CMK (cell line): Measurements from ENCODE around the gene WASF2.

DNA sequence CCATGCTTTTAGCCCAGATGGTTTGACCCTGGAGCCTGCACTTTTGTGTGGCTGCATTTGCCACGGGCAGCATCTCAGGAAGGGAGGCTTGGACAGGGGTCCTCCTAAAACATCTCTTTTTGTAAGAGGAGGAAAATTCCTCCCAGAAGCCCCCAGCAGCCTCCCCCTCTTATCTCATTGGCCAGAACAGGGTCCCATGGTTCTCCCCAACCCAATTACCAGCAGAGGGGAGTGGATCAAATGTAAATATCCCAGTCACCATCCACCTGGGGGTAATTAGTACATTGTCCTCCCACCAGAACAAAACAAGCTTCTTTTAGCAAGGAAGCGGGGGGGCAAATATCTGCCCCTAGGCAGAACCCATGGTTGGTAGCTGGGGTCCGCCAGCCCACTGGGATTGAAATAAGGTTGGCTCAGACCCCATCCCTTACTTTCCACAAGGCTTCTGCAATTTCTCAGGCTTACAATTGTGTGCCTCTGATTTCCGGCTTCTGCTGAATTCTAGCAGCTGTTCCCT, 44.8 kb upstream of the TENT5B start:
- RRBS: no CpG with 5 or more reads among the region's 4 CpGs

DNA sequence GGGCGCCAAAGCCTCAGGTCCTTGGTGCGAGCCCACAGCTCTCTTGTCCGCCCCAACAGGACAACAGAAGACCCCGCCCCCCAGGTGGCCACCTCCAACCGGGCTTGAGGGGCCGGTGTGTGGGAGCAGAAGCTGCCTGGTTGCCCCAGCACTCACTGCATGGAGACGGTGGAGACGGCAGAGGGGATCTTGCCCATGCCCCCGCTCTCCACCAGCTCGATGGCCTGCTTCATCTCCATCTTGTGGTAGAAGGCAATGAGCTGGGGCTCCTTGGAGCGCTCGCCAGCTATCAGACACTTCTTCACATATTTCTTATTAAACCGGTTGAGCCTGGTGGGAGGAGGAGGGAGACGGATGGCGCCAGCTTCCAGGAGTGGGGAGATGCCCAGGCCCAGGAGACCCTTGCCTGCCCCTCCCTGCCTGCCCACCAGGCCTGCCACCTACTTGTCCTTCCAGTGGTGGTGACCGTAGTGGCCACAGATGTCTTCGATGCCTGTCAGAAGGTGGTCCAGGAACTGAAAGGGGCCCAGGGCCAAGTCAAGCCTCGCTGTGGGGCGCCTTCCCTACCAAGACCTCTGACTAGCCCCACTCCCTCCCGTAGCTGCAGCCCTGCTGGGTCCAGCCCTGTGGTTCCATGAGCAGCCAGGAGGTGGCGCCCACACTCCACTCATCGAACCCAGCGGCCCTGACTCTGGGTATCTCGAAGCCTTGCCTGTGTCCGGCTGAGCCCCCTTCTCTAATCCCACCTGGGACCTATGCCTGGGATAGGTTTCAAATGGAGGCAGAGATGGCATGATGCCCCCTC, 52.5 kb downstream of the SLC9A1 start:
- RRBS: no CpG with 5 or more reads among the region's 25 CpGs

DNA sequence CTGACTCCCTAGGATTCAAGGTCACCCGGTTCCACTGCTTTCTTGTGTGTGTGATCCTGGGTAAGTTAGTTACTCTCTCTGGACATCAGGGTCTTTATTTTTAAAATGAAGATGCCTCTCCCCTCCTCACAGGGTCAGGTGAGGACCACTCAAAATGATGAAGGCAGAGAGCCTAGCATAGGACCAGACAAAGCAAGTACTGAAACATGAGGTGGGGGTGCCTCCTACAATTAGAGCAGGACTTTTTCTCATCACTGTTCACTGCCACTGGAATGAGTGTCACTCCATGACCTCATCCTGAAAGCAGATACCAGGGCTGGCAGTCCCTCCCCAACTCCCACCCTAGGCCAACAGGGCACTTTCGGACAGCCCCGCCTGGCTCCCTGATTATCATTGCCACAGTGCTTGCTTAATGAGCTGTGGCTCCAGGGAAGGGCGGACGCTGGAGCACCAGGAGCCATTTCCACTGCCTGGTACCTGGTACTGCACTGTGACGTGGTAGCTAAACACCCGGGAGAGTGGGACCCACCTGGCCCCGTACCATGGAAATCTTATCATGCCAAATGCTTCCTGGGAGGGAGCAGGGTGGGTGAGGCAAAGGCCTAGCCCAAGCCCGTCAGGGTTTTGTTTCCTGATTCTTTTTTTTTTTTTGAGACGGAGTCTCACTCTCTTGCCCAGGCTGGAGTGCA, 22.3 kb downstream of the SLC9A1 start:
- RRBS: no CpG with 5 or more reads among the region's 10 CpGs

- RRBS: no CpG with 5 or more reads among the region's 5 CpGs
Measured at GRCh38 chr1:27136031-27136574, 18.8 kb downstream of the SLC9A1 start.

DNA sequence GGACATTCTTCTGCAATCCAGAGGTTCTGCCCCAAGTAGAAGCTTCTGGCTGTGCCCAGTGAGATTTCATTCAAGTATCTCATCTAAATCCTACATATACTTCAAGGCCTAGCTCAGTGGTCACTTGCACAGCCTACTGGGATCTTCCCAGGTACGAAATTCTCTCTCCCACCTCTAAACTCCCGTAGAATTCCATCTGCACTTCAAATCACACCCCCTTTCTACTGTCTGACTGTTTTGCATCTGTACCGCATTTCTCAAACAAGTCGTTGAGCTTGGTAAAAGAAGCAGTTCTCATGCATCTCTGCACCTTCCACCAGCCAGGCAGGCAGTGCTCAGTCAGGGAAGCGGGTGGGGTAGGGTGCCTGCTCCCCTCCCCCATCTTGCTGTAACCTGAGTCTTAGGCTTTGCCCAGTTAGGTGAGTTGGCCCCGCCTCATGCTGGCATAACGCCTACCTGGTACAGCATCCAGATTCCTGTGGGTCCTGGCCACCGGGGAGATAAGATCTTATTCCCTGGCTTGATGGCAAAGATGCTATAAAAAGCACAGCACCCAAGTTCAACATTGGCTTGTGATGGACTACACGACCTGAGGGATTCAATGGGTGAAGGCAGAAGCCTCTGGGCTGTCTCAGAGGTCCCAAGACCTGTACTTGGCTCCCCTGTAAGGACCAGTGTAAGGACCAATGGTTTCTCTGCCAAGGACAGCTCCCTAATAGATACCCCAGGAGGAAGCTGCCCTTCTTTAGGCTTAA, 13.4 kb downstream of the SLC9A1 start:
- RRBS: no CpG with 5 or more reads among the region's 9 CpGs

GRCh38 chr1:27144246-27144884, 10.6 kb downstream of the SLC9A1 start:
- RRBS: no CpG with 5 or more reads among the region's 11 CpGs

DNA sequence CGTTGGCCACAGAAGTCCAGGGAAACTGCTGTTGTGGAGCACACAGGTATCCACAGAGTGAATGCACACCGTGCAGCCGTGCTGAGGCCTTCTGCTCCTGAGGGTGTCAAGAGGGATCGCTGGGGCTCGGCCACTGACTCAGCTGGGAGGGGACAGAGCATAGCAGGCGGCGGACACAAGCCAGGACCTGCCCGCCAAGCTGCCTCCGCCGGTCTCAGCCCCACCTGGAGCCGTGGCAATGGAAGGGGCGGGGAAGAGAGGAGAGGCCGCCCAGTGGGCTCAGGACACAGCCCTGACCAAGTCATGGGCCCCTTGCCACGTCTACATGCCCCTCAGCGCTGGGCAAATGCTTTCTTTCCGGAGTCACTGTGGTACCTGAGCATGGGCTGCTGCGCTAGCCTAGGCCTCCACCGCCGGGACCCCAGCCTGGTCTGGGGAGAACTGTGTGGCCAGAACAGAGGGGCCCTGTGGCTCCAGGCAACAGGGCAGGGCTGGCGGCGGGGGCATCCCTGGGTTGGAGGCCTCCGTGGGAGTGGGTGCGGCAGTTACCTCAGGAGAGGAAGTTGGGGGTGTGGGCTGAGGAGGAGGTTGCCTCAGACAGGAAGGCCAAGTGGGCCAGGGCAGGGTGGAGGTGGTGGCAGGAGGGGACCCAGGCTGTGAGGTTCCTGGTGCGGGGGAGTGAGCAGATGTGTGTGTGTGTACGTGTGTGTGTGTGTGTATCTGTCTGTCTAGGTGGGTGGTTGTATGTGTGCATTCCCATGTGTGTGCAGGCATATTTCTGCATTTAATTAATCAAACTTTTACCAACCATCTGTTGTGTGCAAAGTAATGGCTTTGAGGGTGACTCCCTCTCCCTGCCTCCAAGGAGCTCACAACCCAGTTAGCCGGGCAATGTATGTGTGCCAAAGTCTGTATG, 1.3 kb downstream of the SYTL1 start:
- RRBS: 8% methylated on average over 5 of the region's 26 CpGs

GRCh38 chr1:27379784-27380228, 3.3 kb downstream of the CD164L2 start:
- RRBS: no CpG with 5 or more reads among the region's 8 CpGs

DNA sequence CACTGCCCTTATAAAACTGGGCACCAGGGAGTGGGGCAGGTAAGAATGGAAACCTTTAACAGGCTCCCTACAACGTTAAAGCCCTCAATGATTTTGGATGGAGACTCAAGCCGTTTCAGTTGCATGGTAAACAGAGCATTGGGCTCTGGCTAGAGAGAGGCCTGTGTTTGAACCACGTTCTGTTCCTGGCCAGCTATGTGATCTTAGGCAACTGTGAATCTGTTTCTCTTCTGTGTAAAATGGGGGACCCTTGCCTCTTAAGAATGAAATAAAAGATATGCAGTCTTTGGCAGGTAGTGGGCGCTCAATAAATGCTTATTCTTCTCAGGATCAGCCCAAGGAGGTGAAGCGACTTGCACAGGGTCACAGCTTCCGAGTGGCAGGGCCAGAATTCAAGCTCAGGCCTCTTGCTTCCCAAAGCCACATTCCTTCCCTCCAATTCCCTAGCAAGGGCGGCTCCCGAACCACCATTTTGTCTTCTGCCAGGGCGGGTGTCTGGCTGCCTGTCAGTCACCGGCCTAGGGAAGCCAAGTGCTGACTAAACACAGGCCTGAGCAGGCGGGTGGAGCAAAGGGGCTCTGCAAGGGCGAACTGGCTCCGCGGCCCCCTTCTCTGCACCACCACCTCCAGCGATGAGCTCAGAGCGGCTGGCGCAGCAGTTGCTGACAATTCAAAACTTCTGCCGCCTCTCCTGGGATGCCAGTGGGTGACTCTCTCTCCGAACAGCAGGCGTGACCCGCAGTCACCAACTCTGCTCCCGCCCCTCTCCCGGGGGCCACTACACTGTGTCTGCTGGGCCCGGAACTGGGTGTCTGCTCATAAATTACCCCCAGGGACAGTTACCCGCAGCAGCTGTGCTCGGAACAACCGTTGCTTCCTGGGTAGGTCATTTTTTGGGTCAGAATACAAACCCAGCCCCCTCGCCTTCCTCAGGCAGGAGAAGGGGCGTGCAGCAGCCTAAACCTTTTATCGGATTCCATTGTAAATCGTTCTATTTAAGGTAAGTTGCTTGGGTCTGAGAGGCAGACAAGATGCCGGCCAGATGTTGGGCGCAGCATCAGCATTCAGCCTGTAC, 10.8 kb downstream of the GPR3 start:
- RRBS: no CpG with 5 or more reads among the region's 33 CpGs

- RRBS: under 1% methylated on average over 25 of the region's 70 CpGs
Measured at GRCh38 chr1:27489397-27490449, at the start of gene WASF2. TSS of gene WASF2 (minus strand) at chr1:27490167.

GRCh38 chr1:27528806-27529696, 39.1 kb upstream of the WASF2 start:
- RRBS: 78% methylated on average over 4 of the region's 16 CpGs

GRCh38 chr1:27544641-27545185, 54.7 kb upstream of the WASF2 start:
- RRBS: no CpG with 5 or more reads among the region's 9 CpGs

GRCh38 chr1:27554168-27554701, 49.7 kb downstream of the AHDC1 start:
- RRBS: no CpG with 5 or more reads among the region's 5 CpGs

GRCh38 chr1:27562093-27562592, 41.8 kb downstream of the AHDC1 start:
- RRBS: no CpG with 5 or more reads among the region's 19 CpGs

DNA sequence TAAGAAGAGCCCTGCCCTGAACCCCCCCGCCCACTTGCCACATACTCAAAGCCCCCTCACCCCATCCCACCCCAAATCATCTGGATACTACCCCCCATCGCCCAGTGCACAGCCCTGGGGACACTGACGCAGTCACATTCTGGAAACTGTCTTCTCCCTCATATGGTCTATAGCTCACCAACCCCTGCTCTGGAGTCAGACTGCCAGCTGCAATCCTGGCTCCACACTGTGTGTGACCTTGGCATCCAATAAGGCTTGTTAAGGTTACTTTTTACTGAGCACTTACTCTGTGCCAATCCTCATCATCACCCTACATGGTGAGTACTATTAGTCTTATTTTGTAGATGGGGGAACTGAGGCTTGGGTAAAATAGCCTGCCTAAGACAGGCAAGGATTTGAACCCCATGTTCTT, 34.9 kb downstream of the AHDC1 start:
- RRBS: no CpG with 5 or more reads among the region's 3 CpGs

DNA sequence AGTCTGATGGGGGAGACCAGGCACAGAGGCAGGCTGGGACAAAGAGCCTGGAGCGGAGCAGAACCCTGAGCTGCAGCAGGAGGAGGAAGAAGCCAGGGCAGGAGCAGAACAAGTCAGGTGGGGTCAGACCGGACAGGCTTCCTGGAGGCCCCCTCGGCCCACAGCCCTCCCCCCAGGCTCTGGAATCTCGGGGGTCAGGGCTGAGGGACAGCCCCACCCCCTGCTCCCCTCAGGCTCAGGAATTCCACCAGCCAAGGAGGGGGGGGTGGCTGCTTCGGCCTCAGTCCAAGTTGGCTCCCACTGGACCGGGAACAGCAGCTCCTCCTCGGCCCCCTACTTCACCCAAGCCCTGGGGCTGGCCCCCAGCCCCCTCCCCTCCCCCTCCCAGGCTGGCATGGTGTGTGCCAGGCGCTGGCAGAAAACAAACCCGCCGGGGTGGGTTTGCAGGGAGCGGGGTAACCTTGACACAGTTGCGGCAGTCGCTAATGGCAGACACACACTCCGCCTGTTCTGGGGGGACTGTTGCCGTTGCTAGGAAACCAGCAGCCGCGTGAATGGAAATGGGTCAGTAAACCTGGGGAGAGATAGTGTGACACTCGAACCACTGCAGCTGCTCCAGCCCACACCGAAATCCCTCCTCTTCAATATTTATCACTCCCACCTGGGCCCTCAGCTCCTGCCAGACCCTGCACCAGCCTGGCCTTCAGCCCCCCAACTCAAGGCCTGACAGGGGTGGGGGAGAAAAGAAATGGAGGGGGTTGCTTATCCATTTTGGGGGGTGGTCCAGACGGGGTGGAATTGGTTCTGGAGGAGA, 32.4 kb downstream of the AHDC1 start:
- RRBS: no CpG with 5 or more reads among the region's 20 CpGs

DNA sequence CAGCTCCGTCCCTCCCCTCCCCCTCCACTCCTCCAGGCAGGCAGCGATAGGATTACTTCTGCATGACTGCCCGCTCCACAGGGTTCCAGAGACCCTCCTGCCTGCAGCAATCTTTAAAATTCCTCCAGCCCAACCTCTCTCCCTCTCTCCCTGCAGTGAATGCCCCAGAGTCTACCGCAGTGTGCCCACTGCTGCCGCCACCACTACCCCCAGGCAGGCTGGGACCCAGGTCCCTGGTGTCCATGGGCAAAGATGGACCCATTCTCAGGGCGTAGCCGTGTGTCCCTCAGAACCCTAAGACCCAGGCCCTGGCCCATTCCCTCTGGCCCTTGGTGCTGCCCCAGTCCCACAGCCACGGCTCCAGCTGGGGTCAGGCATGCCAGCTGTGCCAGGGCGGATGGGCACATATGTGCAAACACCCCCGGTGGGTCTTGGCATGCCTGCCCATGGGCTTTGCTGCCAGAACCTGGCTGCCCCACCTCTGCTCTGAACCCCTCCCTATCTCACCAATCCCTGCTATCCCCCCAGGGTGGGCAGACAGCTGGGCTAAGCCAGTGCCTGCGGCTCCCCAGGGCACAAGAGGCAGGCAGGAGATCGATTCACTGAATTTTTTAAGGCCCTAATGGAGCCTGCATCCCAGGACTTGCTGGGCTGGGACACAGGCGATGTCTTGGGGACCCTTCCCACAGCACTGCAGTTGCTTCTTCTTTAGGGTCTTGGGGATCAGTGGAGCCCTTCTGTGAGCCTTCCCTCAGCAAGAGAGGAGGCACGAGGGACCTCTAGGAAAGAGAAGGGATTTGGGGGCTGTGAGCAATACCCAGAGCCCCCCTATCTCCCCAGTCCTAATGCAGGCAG, 10.5 kb downstream of the AHDC1 start:
- RRBS: no CpG with 5 or more reads among the region's 14 CpGs

DNA sequence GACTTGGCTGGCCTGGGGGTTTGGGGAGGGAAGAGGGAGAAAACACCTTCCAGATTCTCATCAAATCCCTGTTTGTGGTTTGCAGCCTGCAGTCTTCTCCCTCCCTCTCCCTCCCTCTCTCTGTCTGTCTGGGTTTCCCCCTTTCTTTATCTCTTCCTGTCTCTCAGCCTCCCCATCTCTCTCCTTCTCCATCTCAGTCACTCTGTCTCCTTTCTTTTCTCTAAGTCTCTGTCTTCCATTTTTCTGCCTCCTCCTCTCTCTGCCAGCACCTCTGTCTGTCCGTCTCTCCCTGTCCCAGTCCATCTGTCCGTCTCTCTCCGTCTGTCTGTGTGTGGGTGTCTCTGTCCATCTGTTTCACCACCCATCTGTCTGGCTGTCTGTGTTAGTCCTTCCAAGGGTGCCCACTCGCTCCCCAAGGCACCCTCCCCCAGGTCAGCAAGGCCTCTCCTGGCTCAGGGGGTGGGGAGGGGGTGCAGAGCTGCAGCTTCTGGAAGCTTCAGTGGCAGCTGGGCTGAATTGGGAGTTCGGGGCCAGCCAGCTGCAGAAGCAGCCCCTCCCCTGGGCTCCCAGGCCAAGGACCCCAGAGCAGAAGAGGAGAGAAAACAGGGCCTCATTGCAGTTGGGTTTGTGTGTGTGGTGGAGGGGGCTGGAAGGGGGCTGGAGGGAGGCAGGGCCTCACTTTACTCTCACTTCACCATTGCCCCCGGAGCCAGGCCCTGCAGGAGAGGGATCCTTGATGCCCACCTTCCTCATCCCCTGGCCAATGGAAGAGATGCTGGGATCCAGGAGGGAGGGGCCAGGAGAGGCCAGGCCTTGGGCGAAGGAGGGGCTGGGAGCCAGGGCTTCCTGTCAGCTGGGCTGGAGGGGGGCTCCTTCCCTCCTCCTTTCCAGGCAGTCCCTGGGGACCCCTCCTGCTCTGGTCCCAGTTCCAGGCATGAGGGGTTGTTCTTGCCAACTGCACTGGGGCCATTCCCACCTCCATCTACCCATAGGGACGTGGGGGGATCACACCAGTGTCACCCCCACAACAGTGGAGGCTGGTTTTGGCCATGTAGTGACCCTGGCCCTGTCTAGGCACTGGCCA, 5.9 kb downstream of the AHDC1 start:
- RRBS: no CpG with 5 or more reads among the region's 8 CpGs

- RRBS: no CpG with 5 or more reads among the region's 15 CpGs
Measured at GRCh38 chr1:27609162-27610118, 5.5 kb upstream of the AHDC1 start.

- RRBS: no CpG with 5 or more reads among the region's 7 CpGs
Measured at GRCh38 chr1:27859807-27860224, 12.5 kb upstream of the THEMIS2 start.